Measurements from ENCODE around the genes RPS15, TCF3 and REXO1.

DNA sequence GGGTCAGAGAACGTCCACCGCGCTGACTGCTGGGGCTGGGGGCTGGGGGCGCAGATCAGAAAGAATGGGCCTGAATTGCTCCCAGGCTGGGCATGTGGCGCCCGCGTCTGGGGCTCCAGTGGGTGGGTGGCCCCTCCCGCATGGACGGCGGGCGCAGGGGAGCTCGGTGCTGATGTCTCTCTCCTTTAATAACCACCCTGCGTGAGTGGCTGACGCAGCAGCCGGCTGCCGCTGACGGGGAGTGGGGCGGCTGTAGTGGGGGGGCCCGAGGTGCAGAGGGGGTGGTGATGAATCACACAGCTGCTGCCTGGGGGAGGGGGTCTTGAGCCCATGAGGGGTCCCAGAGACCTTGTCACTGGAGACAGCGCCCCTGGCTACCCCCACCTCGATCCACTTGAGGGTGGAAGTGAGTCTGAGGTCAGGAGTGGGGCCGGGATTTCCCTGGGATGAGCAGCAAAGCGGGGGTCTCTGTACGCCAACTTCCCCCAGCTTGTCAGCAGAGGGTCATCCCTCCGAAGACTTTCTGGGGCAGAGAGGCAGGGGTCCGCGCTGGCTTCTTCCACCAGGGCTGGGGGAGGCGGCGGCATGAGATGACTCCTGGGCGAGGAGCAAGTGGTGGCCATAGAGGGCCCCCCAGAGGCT is 1.4 kb upstream of the CIRBP start:
- PRO-cap, 2 experiments = no peak in any of the 2 experiments

- PRO-cap, 2 experiments = no peak in any of the 2 experiments
Observed at GRCh38 chr19:1295654-1295962, 9.9 kb downstream of the EFNA2 start.

DNA sequence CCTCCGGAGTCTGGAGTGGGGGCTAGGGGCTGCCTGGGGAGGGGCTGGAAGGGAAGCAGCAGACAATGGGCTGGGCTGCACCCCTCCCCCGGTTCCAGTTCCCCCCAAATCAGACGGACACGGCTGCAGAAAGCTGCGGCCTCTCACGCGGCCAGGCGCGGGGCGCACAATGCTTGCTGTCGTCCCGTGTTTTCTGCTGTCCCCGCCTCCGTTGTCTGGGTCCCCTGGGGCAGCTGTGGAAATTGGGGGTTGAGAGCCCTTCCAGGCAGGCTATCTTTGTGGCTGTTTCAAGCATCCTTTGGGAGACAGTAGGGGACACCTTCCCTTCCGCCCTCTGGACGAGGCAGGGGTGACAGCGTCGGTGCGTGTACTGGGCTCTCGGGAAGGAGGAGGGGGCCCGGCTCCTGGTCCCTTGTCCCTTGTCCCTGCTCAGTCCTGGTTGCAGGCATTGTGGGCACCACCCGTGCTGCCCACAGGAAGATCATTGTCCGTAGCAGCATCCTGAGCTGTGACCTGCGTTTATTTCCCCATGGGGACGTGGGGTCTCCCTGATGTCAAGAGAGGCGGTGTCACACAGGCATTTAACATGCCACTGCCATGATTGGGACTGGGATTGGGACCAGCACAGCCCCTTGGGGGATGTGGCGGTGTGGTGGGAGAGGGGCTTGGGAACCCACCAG is 23.1 kb upstream of the PWWP3A start:
- PRO-cap, 2 experiments = no peak in any of the 2 experiments

- PRO-cap, 2 experiments = no peak in any of the 2 experiments
Observed at GRCh38 chr19:1370524-1371302, 13.0 kb upstream of the NDUFS7 start.

DNA sequence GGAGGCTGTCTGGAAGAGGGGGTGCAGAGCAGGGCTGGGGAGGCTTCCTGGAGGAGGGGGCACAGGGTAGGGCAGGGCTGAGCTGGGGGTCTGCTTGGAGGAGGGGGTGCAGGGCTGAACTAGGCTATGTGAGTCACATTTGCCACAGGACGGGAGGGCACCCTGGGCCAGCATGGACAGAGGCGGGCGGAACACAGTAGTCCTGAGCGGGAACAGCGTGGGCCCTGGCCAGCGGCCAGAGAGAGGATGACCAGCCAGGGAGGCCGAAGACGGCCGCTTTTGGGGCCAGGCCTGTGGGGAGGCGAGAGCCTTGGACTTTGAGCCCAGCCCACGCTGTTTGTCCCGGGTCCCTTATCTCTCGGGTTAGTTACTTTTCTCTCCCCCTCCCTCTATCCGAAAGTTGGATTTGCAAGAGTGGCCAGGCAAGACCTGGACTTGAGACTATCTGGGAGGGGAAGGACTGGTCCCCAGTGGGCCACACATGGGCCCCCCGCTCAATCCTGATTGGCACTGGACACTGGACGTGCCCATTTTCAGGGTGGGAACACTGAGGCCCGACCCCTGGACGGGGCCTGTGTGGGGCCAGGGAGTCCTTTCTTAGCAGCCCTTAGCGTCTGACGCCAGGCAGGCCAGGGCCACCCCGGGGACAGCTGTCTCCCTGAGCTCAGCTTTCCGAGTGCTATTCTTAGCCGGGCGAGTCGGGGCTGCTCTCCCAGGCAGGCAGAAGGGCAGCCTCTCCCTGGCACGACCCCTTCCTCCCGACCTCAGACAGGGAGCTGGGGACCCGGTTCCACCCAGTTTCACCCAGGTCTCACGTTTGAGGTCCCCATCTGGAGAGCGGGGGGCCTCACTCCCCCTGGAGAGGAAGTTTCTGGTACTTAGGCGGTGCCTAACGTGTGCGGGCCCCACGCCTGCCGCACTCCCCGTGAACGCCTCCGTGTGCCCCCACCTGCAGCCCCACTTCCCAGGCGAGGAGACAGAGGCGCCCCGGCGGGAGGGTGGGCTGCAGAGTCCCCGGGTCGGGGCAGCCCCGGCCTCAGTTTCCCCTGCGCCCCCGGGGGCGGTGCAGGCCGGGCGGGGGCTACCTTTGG is 786 bp downstream of the GAMT start:
- PRO-cap, 2 experiments = no peak in any of the 2 experiments

DNA sequence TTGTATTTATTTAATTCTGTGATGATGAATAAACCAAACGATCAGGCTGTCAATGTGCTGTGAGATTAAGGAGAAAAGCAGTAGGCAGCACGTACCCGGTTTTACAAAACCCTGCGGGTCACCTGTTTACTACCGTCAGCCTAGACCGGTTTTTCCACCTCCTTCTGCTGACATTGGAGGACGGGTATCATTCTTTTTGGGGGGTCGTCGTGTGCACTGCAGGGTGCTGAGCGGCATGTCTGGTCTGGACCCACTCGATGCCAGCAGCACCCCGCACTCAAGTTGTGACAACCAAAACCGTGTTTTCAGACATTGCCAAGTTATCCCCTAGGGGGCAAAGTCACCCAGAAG is 882 bp upstream of the DAZAP1 start:
- PRO-cap, 2 experiments = no peak in any of the 2 experiments

DNA sequence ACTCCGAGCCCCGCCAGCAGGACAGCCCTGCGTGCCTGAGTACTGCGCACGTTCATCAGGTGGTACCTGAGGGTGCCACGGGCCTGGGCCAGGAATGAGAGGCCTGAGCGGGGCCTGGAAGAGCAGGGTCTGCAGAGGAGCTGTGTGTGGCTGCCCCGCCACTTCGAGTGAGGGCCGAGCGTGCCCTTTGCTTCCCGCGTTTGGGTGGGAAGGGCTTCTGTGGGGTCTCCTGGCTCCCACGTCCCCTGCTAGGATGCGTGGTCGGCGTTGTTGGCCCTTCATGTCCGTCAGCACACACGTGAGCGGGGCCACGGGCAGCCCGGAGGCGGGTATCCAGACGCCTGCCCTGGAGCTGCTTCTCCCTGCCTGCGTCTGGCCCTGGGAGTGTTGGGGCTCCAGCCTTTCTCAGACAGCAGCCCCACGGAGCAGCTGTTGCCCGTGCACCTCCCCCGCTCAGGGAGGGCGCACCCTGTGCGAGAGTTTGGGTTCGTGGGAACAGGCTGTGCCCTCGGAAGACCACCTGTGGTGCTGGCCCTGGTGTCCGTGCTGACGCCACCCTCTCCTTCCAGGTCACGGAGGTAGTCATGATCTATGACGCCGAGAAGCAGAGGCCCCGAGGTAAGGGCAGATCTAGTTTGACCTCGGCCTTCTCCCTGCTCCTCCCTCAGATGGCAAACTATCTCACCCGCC is 14.5 kb downstream of the DAZAP1 start:
- PRO-cap, 2 experiments = no peak in any of the 2 experiments

DNA sequence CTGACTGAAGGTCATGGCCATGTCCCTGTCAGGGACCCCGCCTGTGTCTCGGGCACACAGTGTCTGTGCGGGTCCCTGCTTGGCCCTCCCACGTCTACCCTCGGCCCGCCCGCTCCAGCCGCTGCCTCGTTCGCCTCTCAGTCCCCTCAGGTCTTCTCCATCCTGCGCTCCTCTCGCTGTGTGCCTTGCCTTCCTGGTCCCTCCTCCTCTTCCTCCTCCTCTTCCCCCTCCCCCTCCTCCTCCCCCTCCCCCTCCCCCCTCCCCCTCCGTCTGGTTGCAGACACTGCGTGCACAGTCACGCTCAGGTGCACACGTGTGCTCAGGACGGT is 14.1 kb upstream of the RPS15 start:
- PRO-cap, 2 experiments = no peak in any of the 2 experiments

GRCh38 chr19:1425024-1425840 is 13.0 kb upstream of the RPS15 start:
- PRO-cap, 2 experiments = no peak in any of the 2 experiments

GRCh38 chr19:1438318-1439351 is at the start of gene RPS15:
Gene RPS15 (plus strand): TSS chr19:1438396.
- PRO-cap, 2 experiments = peak in 2 of 2 experiments; most common plus-strand start chr19:1438405 (in 2)

DNA sequence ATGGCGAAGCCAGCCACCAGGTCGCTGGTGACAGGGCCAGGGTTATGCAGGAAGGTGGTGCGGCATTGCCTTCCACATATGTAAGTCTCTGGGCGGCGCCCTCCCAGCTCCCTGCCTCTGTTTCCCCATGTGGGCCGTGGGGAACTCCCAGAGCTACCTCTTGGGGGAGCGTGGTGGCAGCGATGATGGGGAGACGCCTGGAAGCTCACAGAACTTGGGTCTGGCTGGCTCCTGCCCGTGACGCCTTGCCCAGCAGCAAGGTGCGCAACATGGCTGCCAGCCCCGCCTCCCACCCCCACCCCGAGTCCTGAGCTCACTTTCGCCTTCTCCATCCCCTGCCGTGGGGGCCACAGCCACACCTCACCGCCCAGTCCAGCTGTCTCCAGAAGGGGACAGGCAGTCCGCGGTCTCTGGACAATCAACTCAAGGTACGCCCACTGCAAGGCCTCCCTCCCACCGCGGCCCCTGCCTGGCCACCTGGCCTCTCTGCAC is 6.7 kb downstream of the C19orf25 start:
- PRO-cap, 2 experiments = no peak in any of the 2 experiments

- PRO-cap, 2 experiments = no peak in any of the 2 experiments
Observed at GRCh38 chr19:1524185-1524592, 312 bp downstream of the PLK5 start.

DNA sequence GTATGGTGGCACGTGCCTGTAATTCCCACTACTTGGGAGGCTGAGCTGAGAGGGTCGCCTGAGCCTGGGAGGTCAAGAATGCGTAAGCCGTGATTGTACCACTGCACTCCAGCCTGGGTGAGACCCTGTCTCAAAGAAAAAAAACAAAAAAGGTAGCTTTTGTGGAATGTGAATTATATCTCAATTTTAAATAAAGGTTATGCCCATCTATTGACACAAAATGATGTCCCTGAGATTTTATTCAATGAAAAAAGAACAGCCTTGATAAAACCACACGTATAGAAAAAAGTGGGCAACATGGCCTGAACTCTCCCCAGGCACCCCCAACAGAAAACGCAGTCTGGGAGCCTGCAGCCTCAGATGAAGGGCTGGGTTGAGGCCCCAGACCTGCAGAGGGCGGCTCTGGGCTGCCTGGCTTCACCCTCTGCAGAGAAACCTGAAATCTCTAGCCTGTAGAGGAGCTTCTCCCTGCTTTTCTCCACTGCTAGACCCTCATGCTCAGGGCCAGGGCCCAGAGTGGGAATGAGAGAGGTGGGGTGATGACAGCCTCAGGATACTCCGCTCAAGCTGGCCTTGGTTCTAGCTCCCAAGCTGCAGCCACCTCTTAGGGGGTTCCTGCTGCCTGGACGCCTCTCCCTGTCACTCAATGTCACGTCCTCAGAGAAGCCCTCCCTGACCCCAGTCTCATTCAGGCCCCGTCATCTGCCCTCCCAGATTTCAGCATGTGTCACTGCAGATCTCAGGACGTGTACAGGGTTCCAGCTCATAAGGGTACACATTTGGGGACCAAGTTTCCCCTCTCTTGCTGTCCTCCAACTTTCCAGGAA is 2.0 kb downstream of the MBD3 start:
- PRO-cap, 2 experiments = no peak in any of the 2 experiments

- PRO-cap, 2 experiments = peak in 1 of 2 experiments; most common plus-strand start chr19:1633201 (in 1); most common minus-strand start chr19:1633065 (in 1)
Observed at GRCh38 chr19:1632854-1633387, 19.5 kb downstream of the TCF3 start.

DNA sequence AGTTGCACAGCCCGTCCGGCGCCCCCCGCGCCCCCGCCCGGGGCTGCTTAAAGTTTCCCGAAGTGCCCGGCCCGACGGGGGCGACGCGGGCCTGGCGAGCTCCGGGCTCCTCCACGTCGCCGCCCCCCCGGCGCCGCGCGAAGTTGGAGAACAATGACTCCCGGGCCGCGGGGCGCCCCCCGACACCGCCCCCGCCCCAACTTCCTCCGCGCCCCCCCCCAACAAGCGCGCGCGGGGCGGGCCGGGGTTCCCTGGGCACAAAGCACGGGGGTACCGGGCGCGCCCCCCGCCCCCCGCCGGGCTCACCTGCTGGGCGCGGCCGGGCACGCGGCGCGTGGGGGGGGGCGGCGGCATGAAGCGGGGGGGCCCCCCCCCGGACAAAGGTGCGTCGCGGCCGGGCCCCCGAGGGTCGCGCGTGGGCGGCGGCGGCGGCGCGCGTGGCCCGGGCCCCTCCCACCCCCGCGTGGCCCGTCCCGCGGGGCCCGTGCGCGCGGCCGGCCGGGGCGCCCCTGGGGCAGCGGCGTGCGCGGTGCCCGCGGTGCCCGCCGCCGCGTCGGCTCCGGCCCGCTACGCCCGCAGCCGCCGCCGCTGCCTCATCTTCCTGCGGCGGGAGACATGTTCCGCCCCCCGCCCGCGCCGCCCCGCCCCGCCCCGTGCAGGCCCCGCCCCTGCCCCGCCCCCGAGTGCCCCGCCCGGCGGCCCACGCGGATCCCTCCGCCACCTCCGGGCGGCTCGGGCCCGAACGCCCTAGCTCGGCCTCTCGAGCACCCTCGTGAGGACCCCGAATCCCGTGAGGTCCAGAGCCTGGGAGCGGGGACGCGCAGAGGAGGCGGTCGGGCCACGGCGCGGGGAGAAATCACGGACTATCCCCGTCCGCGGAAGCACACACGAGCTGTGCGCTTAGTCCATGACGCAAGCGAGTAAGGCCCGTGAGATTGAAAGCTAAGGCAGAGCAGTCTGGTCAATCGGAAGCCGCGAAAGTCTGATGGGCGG is at the start of gene TCF3:
Gene TCF3, minus strand, starts transcription at position 622 of the 993 bp plus-strand sequence.
- PRO-cap, 2 experiments = peak in 2 of 2 experiments; most common minus-strand start position 603 of the sequence (in 2)

- PRO-cap, 2 experiments = peak in 2 of 2 experiments; most common plus-strand start chr19:1748082 (in 2); most common minus-strand start chr19:1748235 (in 2)
Observed at GRCh38 chr19:1747578-1748536, 5.4 kb upstream of the ONECUT3 start.

GRCh38 chr19:1748984-1750015 is 4.0 kb upstream of the ONECUT3 start:
- PRO-cap, 2 experiments = no peak in any of the 2 experiments

- PRO-cap, 2 experiments = no peak in any of the 2 experiments
Observed at GRCh38 chr19:1847169-1848150, 823 bp downstream of the REXO1 start.

GRCh38 chr19:1848151-1849112 is at the start of gene REXO1:
Gene REXO1 (minus strand): TSS chr19:1848483.
- PRO-cap, 2 experiments = peak in 2 of 2 experiments; most common minus-strand start chr19:1848469 (in 2)

DNA sequence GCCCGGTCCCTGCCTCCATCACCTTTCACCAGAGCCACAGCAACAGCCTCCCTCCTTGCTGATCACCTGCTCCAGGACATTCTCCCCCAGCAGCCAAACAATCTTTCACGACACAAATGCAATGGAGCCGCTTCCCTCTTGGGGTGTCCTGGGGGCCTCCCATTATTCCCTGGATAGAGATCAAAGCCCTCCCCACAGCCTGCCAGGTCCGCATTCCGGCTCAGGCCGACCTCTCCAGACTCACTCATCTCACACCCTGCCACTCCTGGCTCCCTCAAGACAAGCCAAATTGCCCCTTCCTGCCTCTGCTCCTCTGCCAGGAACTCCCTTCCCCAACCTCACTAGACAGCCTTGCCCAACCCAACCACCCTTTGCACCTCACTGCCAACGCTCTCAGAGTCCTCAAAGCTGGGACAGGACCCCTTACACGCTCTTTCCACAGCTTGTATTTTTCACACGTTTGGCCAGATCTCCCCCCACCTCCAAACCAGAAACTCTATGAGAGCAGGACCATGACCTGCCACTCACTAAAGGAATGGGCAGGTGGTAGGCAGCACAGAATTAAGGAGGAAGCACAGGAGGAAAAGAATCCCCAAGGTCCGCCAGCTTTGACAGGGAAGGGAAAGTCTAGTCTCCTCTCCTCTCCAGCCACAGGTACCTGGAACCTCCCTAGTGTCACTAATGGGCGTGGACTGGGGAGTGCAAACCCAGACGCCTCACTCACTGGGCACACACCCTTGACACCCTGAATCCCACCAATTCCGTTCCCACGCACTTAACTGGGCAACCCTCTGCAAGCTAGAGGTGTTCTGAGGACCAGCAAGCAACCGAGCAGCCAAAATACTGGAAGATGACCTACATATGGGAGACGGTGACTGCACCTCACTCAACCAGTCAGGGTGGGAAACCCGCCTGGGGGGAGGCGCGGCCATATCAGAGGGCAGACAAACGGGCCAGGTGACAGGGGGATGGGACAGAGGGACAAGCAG is 1.3 kb downstream of the ABHD17A start:
- PRO-cap, 2 experiments = no peak in any of the 2 experiments